OCI-LY7 (cell line): Measurements from ENCODE around the genes MAGI1 and TAFA4.

DNA sequence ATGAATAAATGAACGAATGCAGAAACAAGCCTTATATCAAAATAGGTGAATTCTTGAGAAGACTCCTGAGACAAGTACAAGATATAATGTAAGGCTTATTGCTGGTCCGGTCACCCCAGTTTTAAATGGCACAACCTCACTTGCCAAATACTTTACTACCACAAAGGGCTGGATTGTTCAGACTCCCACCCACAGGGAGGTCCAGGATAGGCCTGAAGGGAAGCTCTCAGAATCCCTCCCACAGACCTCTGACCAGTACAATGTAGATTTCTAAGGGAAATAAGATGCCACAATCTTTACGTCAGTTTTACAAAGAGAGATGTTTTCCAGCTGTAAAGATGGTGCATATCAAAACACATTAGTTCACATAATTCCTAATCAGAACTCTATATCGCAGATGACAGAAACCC, 577.7 kb upstream of the ADAMTS9 start:
- PRO-cap = no peak
- RAMPAGE, long total RNA = no peak

DNA sequence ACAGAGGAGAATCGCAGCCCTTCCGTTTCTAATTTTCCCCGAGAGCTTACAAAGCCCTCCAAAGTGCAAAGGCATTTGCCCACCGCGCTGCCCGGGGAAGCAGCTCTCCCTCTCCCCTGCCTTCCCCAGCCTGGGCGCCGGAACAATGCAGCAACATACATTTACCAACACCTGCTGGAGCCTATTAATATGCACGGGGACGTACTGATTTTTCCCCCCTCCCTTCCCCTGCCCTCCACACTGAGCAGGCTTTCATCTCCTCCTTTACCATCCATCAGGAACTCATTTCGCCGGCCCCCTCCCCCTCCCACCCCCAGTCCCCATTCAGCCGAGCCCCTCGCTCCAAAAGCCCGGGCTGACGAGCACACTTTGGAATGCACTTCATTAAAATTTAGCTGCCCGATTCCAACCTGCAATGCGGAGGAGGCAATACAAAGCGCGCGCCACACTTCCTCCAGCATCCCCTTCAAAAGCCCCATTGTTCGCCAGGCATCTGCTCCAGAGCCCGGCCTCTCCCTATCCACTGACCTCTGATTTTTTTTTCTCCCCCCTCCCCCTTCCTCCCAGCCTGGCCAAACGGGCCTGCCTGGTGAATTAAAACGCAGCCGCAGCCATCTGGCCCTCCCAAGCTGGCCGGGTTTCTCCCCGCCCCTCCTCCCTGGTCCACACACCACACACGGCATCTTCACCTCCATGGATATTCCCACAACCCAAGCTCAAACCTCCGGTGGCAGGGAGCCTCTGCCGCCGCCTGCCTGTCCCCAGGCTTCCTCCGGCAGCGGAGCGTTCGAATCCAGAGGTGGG, 441.6 kb downstream of the MAGI1 start:
- PRO-cap = no peak
- RAMPAGE, long total RNA = no peak

- PRO-cap = no peak
- RAMPAGE, long total RNA = no peak
These were observed 324.6 kb downstream of the MAGI1 start for GRCh38 chr3:65714037-65714601.

DNA sequence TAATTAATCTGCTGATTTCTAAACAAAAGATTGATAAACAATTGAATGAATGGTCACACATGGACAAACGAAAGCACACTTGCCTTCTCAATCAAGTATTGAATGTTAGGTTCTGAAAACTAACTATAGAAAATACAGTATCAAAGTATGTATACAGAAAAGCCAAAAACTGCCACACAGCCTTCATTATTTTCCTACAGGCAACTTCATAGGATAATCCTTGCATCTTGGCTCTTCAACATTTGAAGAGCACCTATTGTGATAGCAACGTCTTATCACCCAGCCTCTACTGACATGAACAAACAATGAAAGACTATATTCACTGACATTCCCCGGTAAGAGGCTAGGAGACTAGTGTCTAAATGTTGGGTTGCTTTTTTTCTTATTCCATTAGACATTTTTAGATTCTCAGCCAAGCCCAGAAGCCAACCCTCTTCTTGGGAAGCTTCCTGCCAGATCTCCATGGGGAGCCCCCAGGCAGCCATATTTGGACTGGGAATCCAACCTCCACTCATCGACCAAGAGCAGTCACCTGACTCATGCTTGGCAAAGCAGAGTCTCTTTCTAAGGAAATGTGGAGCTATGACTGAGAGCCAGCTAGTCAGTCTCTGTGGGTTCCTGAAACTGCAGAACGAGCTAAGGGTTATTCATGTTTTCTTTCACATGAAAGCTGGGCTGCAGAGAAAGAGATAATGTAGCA, 227.6 kb downstream of the MAGI1 start:
- PRO-cap = no peak
- RAMPAGE, long total RNA = no peak

DNA sequence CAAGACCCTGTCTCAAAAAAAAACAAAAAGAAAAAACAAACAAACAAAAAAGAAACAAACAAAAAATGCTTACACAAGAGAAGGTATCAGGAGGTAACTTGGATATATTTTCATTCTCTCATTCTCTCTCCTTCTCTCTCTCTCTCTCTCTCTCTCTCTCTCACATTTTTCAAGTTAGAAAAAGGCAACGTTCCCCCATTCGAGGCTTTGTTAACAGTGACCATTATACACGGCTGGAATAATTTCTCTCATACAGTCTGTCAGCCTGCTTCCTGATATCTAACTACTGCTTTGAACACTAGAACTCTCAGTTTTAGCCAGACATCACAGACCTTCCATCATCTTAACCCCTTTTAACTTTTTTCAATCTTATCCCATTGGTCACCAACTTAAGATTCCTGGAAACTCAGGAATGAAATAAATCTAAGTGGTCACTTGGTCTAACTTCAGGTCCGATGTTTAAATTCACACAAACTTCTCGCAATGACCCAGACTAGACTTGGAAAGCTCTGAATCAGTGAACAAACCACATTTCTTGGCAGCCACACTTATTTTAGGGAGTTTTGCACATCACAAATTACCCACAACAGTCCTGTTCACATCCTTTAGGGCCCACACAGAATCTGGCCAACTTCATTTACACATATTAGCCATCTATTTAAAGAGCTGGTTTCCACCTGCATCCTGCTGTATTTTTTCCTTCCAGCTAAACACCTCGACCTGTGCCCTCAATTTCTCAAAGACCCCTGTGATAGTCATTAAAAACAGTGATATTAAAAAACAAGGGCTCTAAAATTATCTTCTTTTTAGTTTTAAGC, 119.0 kb downstream of the MAGI1 start:
- PRO-cap = no peak
- RAMPAGE, long total RNA = no peak

- PRO-cap = no peak
- RAMPAGE, long total RNA = no peak
These were observed 44.2 kb downstream of the MAGI1 start for GRCh38 chr3:65994497-65994882.

- PRO-cap = no peak
- RAMPAGE, long total RNA = no peak
These were observed at the start of gene MAGI1 for GRCh38 chr3:66038264-66039151. Gene MAGI1 (minus strand): TSS chr3:66038918.

DNA sequence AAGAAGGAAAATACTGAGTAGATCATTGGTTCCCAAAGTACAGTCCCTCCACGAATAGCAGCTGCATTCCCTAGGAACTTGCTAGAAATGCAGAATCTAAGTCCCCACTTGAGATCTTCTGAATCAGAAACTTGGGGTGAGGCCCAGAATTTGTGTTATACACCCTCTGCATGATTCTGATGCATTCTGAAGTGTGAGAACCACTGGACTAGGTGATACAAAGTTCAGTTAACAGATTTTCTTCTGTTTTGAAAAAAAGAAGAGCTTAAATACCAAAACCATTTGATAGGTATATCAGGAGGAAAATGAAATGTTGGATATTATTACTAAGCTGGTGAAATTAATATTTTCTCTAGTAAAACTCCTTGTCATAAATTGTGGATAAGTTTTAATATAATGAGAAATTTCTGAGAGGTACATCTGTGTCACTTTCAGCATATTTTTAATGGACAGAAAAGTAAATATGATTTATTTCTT, 77.2 kb downstream of the SLC25A26 start:
- PRO-cap = no peak
- RAMPAGE, long total RNA = no peak

DNA sequence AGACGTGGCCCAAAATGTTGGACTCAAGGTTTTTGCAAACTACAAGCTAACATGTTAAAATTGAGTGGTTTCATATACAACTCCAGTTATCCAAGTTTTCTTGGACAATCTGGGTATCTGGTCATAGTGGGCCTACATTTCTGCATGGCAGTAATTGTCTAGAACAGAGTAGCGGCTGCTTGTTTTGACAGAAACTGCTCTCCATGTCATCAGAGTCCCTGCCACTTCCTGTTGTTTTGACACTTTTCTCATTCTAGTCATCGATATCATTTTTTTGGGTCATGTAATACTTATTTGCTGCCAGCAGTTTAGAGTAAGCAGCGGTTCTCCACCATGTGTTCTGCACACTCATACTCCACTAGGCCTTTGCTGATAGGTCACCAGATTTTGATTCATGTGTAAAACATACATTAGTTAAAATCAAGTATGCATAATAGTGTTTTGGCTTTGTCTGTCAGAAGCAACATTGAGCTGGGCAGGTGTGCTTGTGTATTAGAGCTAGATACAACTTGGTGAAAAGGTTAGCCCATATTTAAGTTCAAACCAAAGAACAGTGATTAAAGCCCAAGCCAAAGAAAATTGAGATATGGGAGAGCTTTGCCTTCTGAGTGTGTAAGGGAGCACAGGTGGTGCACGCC, 81.6 kb downstream of the SLC25A26 start:
- PRO-cap = no peak
- RAMPAGE, long total RNA = no peak

GRCh38 chr3:66415648-66416474, 85.0 kb downstream of the LRIG1 start:
- PRO-cap = no peak
- RAMPAGE, long total RNA = no peak

DNA sequence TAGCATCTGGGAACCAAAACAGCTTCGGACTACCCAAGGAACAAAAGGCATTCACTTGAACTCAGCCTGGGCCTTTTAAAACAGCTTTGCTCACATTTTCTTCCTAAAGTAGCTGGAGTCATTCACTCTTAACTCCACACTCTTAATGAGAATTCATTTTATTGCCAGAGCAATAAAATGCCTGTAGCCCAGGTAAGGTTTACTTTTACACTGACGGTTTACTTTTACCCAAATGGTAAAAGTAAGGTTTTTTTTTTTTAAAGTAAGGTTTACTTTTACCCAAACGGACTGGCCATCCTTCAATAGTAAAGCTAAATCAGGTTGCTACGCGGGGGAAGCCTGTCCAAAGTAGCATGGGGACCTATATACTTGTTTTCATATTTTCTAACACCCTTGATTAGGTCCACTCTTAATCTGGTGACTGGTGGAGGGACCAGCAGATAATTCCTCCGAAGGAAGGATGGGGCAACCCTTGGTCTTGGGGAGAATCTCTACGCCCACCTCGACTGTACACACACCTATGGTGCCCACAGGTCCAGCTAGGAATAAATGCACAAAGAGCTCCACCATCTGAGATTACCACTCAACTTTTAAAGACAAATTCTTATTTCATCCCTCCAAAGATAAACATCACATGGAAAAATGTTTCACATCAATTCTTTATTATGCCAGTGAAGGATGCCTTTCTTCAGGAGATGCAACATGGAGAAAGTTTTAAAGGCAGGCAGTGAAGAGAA, 55.6 kb downstream of the LRIG1 start:
- PRO-cap = no peak
- RAMPAGE, long total RNA = no peak

DNA sequence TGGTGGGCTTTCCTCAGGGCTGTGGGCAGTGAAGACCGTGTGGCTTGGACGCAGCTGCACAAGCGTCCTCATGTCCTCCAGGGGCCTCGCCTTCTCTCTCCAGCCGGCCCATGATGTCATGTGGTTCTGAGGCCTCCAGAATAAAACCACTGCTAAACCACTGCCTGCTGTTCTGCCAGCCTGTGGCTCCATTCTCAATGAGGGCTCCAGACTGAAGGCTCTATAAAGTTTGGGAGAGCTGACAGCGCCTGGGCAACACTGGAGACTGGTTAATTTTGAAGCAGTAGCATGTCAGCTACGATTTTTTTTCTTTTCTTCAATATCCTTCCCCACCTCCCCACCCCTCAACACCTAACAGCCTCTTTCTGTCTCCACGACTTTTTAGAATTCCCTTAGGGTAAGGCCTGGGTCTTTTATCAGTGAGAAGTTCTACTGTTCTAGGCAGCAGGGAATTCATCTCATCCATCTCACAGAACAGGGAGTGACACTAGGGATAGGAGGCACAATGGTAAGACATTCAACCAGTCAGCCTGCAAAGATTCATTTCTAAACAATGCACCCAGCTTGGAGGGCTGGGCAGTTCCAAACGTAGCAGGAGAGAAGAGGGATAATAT, 43.8 kb downstream of the LRIG1 start:
- PRO-cap = no peak
- RAMPAGE, long total RNA = no peak

DNA sequence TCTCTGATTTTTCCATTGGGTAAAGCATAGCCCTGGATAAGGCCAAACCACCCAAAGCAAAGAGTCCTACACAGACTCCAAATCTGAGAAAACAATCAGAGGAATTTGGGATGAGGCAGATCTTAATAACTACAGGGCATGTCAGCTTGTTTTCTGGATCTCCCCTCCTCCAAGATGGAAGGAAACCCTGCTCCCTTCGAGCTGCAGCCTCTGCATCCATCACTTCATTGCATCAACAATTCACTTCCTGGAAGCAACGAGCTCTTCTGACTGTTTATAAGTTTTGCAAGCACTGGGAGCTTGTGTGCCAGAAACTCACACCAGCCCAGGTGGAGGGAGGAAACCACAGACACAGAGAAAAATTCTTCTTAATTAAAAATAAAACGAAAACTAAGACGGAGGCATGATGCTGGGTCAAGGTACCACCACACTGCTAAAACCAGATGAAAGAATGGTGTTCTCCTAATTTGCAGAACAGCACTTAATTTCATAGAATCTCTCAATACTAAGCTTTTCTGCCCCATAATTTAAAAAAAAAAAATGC, 10.6 kb downstream of the LRIG1 start:
- PRO-cap = bidirectional peak, plus-strand start at position 305 of the sequence, minus-strand start at position 237 of the sequence
- RAMPAGE, long total RNA = no peak

- PRO-cap = bidirectional peak, plus-strand start at chr3:67017202, minus-strand start at chr3:67016941
- RAMPAGE, long total RNA = no peak
These were observed 19.1 kb downstream of the KBTBD8 start for GRCh38 chr3:67017041-67017775.

DNA sequence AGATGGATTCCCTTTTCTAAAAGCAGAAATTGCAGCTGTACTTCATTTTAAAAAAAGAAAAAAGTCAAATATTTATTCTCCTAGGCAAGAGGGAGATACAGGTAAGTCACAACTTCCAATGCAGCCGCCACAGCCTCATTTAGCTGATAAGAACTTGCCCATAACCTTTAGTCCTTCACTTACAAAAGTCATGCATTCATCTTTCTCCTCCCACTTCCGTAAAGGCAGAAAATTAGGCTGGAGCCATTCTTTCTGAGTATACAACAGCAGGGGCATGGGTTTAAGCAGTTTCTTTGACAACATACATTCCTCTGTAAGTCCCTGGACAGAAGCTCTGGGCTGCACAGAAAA, 4.3 kb downstream of the SUCLG2 start:
- PRO-cap = no peak
- RAMPAGE, long total RNA = no peak

- PRO-cap = no peak
- RAMPAGE, long total RNA = no peak
These were observed 3.7 kb upstream of the SUCLG2 start for GRCh38 chr3:67658159-67658491.

DNA sequence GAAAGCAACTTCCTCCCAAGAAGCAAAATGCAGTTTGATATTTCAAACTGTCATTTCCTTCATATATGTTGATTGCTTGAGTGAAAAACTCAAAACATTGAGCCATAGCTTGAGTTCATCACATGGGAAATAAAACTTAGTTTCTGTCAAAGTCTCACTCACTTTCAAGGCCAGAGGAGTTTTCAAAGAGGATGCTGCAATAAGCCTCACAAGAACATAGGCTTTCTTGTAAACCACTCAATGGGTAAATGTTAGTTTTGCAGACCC, 29.1 kb upstream of the SUCLG2 start:
- PRO-cap = unidirectional peak, plus-strand start at position 173 of the sequence
- RAMPAGE, long total RNA = no peak

DNA sequence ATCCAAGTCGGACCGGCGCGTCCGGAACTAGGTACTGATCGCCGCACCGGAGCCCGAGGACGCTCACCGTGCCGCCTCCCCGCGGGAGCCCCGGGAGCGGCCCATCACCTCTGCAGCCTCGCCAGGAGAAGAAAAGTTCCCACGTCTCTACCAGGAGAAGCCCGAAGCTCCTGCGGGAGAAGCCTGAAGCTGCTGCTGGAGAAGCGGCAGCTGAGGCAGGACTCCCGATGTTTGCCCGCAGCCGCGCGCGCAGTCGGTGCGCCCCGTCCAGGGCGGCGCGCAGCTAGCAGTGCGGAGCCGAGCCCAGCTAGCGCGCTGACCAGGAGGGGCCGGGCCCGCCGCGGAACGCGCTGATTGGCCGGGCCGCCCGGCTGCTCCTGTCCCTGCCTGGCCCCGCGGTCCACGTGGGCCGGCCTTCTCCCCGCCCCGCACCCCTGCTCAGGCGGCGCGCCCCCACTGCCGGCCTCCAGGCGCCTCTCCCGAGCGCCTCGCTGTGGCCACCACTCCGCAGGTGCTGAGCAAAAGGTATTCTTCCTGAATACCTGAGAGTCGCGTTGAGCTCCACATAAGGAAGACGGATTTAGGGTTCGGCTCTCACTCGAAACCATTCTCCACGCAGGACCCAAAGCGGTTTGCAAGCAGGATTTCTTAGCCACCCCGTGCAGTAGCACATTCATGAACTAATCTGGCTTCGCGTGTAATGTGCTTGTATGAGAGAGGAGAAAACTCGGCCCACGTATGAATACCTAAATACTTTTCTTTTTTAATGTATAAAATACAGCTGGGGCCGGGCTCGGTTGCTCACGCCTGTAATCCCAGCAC, at the start of gene TAFA4:
TAFA4 (minus strand) TSS at position 293 of the 822 bp plus-strand sequence.
- PRO-cap = no peak
- RAMPAGE, long total RNA = no peak

GRCh38 chr3:69079767-69080172, 395 bp downstream of the UBA3 start:
- PRO-cap = unidirectional peak, plus-strand start at chr3:69079957
- RAMPAGE, long total RNA = no peak

- PRO-cap = no peak
- RAMPAGE, long total RNA = no peak
These were observed 523 bp upstream of the ARL6IP5 start for GRCh38 chr3:69084176-69084651.